ENCODE measurements around the genes CYP27C1 and POLR2D.

DNA sequence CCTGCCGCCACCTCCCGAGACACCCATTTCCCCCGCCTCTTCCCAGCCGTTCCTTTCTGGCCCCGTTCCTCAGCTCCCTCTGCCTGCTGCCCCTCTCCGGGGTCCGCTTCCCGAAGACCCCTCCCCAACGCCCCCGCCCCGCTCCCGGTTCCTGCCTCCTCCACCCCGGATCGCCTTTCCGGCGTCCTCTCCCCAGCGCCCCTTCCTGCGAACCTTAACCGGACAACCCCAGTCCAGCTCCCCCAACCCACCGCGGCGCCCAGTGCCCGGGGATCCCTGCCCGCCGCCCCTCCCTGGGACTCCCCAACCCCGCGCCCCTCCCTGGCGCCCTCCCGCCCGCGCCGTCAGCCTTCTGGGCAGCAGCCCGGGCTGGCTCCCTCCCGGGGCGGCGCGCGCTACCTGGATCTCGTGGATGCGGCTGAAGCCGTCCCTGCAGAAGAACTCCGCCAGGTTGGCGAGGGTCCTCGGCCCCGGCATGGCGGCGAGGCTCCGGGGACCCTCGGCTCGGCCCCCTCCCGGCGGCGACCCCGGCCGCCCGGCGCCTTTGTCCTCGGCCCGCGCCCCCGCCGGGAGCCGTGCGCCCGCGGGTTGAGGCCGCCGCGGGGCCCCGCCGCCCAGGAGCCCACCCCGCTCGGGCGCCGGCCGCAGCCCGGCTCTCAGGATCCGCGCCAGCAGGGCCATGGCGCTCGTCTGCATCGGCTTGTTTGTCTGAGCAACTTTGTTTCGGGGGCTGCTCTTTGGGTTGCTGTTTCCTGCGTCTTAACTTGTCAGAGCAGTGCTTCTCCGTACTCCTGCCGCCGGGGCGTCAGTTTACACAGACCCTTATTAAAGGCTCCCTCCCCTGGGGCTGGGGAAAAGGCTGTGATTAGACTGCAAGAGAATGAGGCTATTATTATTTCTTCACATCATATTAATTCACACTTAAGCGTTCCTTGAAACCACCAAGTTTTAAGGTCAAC lies at the start of gene CYP27C1:
CYP27C1 (minus strand) TSS at position 710 of the 959 bp plus-strand sequence.
- PRO-cap = no peak
- RAMPAGE, long total RNA, 3 experiments = no peak in any of the 3 experiments

GRCh38 chr2:127330715-127331366 lies 36.9 kb upstream of the ERCC3 start:
- PRO-cap = no peak
- RAMPAGE, long total RNA, 3 experiments = no peak in any of the 3 experiments

GRCh38 chr2:127359637-127360117 lies 28.1 kb downstream of the MAP3K2 start:
- PRO-cap = no peak
- RAMPAGE, long total RNA, 3 experiments = no peak in any of the 3 experiments

DNA sequence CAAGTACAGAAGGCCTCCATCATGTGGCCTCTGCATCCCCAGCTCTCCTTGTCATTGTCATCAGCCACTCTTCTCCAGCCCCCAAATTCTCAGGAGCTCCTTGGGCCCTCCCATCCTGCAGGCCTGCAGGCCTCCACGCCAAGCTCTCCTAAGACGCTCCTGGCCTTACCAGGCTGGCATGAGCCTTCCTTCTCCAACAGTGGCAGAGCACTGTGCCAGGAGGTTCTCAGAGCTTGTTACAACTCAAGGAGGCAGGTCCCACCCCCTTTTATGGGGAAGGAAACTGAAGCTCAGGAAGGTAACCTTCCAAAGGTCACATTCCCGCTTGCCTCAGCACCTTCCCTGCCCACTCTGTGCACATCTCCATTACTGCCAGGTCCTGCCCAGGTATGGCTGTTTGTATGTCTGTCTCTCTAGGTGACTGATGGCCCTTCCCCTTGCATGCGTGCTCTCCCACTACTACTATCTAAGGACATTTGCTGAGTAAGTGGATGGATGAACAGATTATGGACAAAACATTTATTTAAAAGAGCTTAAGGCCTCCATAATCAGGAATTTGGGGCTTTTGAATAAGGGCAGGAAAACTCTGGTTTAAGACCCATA lies 14.6 kb upstream of the MAP3K2 start:
- PRO-cap = no peak
- RAMPAGE, long total RNA, 3 experiments = no peak in any of the 3 experiments

- PRO-cap = no peak
- RAMPAGE, long total RNA, 3 experiments = no peak in any of the 3 experiments
These were observed 24.0 kb downstream of the IWS1 start for GRCh38 chr2:127501930-127503078.

DNA sequence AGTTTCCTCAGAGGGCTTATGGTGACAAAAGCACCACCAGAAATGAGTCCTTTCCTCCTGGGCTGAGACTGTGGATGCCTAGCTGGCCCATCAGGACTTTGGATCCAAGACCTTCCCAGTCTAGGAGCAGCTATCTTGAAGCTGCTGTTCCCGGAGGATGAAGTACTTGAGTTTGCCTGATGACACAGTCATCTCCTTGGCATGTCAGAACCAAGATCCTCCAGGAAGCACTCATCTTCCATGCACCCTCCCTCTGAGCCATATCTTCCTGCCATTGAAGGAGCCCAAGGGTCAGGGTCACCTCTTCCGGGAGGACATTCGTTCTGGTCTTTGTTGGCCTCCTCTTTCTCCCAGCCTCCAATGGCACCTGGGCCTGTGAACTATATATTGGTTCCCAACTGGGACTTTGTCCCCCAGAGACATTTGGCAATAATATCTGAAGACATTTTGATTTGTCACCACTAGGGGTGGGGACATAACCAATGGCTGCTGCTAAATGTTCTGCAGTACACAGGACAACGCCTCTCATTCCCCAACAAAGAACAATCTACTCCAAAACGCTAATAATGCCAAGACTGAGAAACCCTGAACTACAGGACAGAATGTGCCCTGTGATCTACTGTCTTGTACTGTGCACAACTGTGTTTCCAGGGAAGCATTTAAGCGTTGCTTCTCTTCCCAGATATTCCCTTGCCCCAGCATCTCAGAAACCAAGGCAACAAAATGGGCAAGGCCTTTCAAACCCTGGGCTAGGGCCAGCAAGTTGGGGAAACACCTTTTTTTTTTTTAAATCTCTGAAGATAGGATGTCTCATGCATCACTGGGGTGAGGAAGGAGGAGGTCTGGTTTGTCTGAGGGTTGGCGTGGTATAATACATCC lies 4.1 kb upstream of the MYO7B start:
- PRO-cap = no peak
- RAMPAGE, long total RNA, 3 experiments = no peak in any of the 3 experiments

- PRO-cap = no peak
- RAMPAGE, long total RNA, 3 experiments = no peak in any of the 3 experiments
These were observed 11.2 kb downstream of the GPR17 start for GRCh38 chr2:127656966-127657795.

- PRO-cap = no peak
- RAMPAGE, long total RNA, 3 experiments = no peak in any of the 3 experiments
These were observed 14.2 kb downstream of the GPR17 start for GRCh38 chr2:127660241-127660499.

DNA sequence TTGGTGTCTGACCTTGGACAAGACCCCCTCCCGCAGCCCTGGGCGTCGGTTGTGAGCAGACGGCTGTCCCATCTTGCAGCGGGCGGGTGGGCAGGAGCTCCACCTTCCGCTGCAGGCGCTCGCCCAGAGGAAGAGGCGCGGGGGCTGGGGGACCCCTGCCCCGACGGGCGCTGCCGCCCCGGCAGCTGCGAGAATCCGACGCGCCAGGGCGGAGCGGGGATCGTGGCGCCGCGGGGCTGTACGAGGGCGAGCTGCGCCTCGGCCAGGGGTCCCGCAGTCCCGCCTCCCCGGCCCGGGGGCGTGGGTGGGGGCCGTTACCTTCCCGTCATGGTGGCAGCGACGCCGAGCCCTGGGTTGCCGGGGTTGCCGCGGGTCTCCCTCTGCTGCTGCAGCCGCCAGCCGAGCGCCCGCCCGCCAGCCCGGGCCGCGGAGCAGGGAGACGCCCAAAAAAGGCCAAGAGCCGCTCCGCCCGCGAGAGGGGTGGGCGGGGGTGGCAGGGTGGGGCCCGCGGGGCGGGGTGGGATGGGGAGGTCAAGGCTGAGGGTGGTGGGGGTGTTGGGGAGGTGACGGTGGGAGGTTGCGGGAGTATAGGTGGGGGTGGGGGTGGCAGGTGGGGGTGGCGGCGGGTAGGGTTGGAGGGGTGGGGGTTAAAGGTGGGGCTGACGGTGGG lies 499 bp downstream of the LIMS2 start:
- PRO-cap = no peak
- RAMPAGE, long total RNA, 3 experiments = no peak in any of the 3 experiments

DNA sequence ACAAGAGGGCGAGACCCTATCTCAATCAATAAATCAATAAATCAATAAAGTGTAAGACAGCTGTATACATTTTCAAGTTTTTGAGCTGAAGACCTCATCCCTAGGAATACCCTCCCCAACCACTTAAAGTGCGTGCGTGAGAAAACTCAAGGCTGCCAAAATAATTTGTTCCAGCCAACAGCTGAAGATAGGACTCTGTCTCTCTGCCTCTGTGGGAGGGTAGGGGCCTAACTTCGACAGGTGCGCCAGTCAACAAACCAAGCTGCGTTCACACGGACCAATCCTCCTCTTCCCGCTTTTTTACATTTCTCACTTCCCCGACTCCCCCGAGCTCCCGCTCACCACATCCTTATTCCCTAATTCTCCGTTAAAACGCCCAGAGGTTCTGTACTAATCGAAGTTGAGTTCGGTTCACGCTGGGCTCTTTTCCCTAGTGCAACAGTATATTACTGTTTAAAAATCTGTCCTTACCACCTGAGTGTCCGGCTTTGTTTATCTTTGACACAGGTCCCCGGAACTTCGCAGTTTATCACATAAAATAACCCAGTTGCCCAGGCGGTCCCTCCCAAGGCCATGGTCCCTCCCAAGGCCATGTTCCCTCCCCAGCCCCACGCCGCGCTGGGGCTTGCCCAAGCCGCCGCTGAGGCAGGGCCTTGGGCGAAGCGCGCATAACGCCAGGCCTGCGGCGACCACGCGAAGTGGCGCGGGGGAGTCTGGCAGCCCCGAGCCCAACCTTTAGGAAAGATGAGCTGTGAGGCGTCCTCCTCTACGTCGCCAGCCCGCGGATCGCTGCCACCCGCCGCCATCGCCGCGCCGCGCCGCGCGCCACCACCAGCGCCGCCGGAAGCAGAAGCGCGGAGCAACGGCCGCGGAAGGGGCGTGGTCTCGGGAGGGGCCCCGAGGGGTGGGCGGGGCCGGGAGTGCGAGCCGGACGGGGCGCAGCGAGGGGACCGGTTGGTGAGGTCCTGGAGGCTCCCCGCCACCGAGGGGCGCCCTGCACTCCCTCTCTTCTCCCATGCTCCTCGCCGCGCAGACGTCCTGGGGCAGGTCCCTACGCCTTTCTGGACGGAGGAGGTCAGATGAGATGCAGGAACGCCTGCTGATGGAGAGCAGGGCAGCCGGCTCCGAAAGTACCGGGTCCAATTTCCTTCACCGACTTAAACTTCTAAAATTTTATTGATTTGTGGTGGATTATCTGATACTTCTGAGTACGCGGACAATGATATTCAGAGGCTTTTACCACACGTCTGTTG lies at the start of gene POLR2D:
POLR2D (minus strand) TSS at position 861 of the 1,253 bp plus-strand sequence.
- PRO-cap = bidirectional peak, plus-strand start at position 1,078 of the sequence, minus-strand start at position 822 of the sequence
- RAMPAGE, long total RNA, 3 experiments = start-site peak on the minus strand in 1 of 3 experiments, centred at position 833 of the sequence, 83 reads per replicate

- PRO-cap = no peak
- RAMPAGE, long total RNA, 3 experiments = no peak in any of the 3 experiments
These were observed 13.0 kb downstream of the AMMECR1L start for GRCh38 chr2:127872572-127873282.

DNA sequence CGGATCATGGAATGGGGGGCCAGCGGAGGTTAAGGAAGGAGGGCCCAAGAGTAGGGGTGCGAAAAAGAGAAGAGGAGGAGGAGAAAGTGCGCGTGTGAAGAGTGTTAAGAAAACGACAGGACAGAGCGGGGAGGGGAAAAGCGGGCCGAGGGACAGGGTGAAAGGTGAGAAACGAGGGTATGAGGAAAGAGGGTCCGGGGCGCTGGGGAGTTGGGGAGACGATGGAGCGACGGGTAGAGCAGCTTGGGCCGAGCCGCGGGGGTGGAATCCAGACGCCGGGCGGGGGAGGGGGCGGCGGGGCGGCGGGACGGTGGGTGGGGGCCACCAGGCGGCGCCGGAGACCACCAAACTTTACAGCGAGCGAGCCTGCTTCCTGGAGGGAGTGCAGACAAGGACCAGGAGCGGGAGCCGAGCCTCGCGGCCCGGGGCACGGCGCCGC lies 612 bp downstream of the AMMECR1L start:
- PRO-cap = no peak
- RAMPAGE, long total RNA, 3 experiments = no peak in any of the 3 experiments

GRCh38 chr2:128008073-128008741 lies 19.7 kb downstream of the SAP130 start:
- PRO-cap = no peak
- RAMPAGE, long total RNA, 3 experiments = no peak in any of the 3 experiments

DNA sequence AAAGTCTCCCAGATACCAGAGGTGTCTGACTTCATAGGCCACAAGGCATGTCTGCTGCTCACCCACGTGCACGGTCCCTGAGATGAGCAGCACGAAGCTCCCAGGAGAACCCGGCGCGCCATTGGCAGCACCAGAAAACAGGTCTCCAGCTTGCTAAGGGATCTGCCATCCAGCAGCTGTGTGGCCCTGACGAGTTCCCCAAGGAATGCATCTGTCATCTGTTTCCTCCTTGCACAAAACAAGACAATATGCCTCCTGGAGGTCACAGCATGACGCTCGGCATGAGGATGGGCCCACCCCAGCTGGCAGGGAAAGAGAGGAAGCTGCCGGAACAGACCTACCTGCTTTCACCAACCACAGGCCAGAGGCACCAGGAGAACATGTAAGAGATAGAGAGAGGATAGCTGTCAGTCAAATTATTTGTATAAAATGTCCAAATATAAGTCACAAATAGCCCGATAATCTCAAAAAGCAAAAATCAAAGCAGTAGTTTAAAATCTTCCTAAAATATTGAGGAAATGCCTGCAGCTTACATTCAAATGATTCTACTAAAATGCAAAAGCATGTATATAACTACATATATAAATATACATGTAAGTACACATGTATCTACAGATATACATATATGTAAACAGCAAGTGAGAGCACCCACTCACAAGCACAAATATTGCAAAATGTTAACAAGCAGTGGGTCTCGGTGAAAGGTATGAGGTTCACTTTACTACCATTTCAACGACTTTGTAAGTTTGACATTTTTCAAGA lies 29.0 kb downstream of the HS6ST1 start:
- PRO-cap = no peak
- RAMPAGE, long total RNA, 3 experiments = no peak in any of the 3 experiments

GRCh38 chr2:128362826-128363305 lies 44.2 kb upstream of the HS6ST1 start:
- PRO-cap = no peak
- RAMPAGE, long total RNA, 3 experiments = no peak in any of the 3 experiments

DNA sequence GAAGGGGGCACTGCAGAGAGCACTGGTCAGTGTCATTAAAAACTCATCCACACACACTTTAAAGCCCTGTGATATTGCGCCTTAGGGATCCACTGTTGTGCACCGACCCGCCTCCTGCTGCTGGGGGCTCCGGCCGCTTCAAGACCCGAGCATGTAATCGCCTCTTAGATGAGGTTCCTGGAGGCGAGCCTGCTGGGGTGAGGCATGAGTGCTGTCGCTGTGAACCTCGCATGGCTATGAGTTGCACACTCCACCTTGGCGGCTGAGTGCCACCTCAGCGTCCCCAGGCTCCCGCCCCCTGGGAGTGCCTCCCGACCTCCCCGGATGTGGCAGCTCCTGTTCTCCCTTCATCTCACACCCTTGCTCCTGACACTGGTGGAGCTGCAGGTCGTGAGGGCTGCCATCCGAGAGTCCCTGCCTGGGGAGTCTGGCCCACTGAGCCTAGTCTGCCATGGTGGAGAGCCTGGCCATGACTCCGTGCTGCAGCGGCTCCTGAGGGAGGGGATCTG lies 61.4 kb upstream of the HS6ST1 start:
- PRO-cap = no peak
- RAMPAGE, long total RNA, 3 experiments = no peak in any of the 3 experiments

GRCh38 chr2:128396598-128397059 lies 78.0 kb upstream of the HS6ST1 start:
- PRO-cap = no peak
- RAMPAGE, long total RNA, 3 experiments = no peak in any of the 3 experiments

DNA sequence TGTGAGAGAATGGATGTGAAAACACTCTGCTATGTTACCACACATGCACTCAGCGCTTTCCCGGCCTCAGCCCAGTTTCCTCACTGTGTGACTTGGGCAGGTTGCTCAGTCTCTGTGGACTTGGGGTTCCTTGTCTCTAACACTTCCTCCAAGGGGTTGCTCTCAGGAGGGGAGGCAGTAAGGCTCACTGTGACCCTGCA lies 230.5 kb upstream of the HS6ST1 start:
- PRO-cap = no peak
- RAMPAGE, long total RNA, 3 experiments = no peak in any of the 3 experiments

DNA sequence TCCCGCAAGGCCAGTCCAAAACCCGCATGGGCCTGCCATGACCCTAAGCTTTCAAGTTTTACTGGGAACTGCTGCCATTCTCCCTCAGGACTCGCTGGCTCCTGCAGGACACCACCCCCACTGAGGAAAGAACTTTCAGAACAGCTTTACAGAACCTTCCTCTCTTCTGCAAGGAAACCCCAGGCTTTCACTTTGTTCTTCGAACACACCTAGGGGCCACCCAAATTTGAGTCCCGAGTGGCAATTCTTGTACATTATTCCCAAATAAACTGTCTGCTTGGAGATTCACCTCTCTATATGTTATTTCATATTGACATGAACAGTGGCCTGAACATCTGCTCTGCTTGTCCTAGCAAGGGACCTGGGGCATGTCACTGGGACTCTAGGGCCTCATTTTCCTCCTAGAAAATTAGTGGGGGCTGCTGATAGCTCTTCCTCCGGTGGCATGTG lies 320.6 kb upstream of the HS6ST1 start:
- PRO-cap = no peak
- RAMPAGE, long total RNA, 3 experiments = no peak in any of the 3 experiments

- PRO-cap = no peak
- RAMPAGE, long total RNA, 3 experiments = no peak in any of the 3 experiments
These were observed 627.5 kb upstream of the HS6ST1 start for GRCh38 chr2:128946232-128946548.

All from gastrocnemius medialis (tissue), 3 donors.